Measurements from ENCODE around the genes ADAMTS20, ANO6 and SLC38A1.

DNA sequence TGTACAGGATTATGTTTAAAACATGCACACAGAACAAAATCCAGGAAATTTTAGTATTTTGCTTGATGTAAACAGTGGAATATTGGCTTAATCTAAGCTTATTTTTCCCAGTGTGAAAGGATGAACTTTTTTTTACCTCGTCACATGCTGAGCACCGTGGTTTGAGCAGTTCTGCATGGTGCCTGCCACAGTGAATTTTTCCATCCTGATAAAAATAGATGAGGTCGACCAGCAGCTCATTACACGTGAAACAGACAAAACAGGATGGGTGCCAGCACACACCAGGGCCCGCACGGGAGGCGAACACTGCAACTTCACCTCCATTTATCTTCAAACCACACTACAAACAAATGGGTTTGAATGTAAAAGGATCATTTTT is 121.1 kb downstream of the PRICKLE1 start:
- PRO-cap, 2 experiments, result no peak in any of the 2 experiments

GRCh38 chr12:42483312-42483877 is 106.2 kb downstream of the PRICKLE1 start:
- PRO-cap, 2 experiments, result peak in 1 of 2 experiments; most common plus-strand start chr12:42483728 (in 1); most common minus-strand start chr12:42483615 (in 1)

DNA sequence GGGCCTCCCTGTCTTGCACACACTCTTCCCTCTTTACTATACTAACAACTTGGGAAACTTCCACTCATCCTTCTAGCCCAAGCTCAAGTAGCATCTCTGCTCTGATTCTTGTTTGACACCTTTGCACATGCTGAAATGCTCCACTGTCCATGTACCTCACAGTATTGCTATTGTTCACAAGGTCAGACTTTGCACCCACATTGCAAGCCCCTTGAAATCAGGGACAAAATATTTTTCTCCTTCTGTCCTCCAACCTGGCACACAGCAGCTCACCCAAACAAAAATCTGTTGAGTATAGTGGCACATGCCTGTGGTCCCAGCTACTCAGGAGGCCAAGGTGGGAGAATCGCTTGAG is 39.7 kb downstream of the PRICKLE1 start:
- PRO-cap, 2 experiments, result no peak in any of the 2 experiments

DNA sequence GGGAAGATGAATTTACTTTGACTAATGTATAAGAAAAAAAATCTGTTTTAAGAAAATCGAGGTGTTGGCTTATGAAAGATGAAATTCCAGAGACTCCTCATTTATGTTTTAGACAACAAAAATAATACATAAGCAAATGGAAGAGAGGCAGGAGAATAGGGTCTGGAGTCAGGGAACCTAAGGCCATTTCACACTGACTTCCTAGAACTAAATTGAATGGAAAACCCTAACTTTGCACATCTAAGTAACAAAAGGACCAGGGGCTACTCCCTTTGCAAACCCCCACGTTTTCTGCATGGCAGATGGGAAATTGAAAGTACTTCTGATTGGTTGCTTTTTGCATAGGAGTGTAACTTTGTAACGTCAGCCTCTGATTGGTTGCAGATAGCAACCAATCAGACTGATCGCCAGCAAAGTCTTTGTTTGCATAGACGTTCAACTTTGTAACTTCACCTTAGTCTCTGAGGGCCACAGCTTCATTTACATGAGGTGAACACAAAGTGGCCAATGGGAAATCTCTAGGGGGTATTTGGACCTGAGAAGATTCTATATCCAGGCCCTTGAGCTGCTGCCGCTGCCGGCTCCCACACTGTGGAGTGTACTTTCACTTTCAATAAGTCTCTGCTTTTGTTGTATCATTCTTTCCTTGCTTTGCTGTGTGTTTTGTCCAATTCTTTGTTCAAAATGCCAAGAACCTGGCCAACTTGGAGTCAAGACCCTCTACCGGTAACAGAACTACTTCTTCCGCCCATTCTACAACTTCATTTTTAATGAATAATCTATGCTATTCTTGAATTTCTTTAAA is 102.4 kb upstream of the PRICKLE1 start:
- PRO-cap, 2 experiments, result no peak in any of the 2 experiments

GRCh38 chr12:42734443-42734780 is 144.9 kb upstream of the PRICKLE1 start:
- PRO-cap, 2 experiments, result no peak in any of the 2 experiments

DNA sequence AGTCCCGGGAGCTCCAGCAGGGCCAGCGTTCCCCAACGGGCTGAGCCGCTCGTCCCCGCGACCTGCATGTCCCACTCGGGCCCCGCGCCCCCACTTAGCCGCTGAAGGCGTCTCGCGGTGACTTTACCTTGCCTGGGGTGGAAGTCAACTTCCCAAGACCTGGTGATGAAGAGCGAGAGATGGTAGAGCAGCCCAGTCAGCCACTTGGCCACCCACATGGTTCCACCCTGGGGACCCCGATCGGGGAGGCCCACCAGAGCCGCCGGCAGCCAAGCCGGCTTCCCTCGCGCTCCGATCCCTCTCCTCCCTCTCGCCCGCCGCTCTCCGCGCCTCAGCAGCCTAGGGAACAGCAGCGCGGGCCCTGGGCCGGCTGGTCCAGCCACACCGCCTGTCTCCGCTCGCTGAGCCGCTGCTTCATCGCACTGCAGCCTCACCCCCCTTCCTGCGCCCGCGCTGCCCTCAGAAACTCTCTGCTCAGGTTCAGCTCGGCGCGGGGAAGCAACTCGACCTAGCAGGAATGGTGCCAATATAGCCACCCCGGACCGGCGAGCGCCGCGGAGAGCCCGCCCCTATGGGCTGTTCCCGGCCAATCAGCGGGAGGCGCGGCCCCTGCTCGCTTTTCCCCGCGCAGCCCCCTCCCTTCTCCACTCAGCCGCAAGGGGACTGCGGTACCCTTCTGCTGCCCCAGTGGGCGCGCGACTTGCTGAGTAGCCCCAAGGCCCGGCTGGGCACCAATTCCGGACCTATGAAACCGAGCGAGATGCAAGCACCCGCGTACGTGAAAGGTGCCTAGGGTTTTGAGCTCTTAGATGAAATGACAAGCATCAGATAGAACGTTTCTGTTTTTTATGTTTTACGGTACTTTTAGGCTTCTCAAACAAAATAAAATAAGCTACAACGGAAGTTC is at the start of gene ADAMTS20:
Gene ADAMTS20, minus strand, starts transcription at position 500 of the 907 bp plus-strand sequence.
- PRO-cap, 2 experiments, result no peak in any of the 2 experiments

- PRO-cap, 2 experiments, result peak in 1 of 2 experiments; most common minus-strand start chr12:43836777 (in 1)
These were observed 769 bp downstream of the TMEM117 start for GRCh38 chr12:43836684-43837015.

DNA sequence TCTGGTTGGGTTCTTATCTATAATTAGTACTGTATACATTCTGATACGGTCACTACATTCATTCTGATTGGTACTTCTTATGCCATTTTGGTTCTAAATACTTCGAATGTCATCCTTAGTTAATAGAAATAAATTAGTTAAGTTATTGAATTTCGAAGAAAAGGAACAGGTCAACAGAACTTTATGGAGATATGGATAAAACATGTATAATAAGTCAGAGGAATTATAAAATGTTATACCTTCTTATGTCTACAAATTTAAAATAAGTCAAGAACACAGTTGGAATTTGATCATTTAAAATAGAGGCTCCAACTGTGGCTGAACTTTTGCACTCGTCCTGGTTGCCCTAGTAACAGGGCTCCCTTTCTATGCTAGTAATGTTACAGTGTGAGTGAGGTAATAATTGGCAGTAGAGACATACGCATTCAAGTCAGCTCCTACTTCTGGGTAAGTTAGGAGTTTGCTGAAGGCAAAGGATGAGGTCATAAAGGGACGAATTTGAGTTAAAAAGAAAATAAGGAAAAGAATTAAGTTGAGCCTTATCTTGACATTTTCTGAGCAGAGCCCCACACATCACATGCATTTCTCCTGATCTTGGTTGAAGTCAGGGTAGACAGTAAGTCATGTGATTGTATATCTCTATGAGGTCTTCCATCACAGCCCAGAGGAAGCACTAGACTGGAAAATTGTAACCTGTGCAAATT is 129.0 kb downstream of the TMEM117 start:
- PRO-cap, 2 experiments, result no peak in any of the 2 experiments

GRCh38 chr12:44875368-44875920 is 671 bp downstream of the NELL2 start:
- PRO-cap, 2 experiments, result peak in 1 of 2 experiments; most common plus-strand start chr12:44875717 (in 1); most common minus-strand start chr12:44875616 (in 1)

GRCh38 chr12:44948498-44949162 is 72.5 kb upstream of the NELL2 start:
- PRO-cap, 2 experiments, result no peak in any of the 2 experiments

- PRO-cap, 2 experiments, result peak in 1 of 2 experiments; most common plus-strand start chr12:45215824 (in 1); most common minus-strand start chr12:45215407 (in 1)
These were observed at the start of gene ANO6 for GRCh38 chr12:45215234-45216376. Gene ANO6 (plus strand): TSS chr12:45216095.

DNA sequence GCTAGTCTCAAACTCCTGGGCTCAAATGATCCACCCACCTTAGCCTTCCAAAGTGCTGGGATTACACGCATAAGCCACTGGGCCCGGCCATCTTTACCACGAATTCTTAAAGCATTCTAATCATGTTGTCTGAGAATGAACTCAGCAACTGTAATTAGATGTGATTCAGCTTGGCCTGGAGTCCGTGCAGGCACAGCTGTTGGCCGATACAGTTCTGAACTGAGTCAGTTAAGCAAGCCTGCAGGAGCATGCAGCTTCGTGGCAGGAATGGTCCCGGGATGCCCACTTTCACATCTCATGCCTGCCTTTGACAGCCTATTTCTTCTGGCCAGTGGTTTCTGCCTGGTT is 194.0 kb downstream of the ANO6 start:
- PRO-cap, 2 experiments, result no peak in any of the 2 experiments

DNA sequence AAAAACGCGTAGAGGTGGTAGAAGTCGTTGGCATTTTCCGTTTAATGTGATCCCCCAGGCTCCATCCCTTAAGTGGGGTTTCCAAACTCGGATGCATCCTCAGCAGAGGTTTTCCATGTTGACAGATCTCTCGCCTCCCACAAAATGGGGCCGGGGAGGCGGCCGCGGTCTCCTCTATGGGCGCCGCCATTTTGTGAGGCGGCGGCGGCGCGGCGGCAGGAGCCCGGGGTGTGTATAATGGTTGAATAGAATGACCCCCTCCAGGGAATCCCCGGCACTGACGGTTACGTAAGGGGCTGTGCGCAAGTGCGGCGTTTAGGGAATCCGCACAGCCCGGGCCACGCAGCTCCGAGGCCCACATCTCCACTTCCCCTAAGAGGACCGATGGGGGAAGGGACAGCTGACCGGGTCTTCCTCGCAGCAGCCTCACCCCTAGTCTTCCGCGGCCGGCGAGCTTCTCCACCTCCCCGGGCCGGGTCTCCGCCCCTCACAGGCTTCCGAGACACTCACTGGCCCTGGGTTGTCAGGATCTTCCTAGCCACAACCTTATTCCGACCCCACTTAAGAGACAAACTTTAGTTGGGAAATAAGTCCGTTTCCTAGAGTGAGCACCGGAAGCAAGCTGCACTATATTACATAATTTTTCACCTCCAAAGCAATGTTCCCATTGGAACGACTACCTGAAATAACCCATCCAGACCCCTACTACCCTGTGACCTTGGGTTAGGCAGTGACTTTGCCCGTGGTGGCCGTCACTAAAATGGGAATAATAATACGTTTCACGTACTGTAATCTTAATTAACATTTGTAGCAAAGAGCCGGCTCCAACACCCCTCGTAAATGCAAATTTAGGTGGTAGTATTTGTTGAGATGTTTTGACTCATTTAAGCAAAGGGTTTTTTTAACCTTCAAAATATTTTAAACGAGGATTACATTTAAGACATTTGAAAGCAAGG is 1.9 kb upstream of the ARID2 start:
- PRO-cap, 2 experiments, result peak in 2 of 2 experiments; most common plus-strand start position 305 of the sequence (in 1); most common minus-strand start position 146 of the sequence (in 2)

DNA sequence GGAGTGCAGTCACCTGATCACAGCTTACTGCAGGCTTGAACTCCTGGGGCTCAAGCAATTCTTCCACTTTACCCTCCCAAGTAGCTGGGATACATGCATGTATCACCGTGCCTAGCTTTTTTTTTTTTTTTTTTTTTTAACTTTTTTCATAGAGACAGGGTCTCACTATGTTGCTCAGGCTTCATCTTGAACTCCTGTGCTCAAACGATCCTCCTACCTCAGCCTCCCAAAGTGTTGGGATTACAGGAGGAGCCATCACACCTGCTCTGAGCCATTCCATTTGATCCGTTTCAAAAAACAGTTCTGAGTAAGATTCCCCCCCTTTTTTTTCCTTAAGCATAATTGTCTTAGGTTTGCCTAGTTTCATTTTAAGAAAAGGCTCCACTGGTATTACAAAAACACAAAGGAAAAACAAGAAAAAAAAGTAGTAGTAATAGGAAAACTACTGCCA is 35.7 kb downstream of the SCAF11 start:
- PRO-cap, 2 experiments, result no peak in any of the 2 experiments

DNA sequence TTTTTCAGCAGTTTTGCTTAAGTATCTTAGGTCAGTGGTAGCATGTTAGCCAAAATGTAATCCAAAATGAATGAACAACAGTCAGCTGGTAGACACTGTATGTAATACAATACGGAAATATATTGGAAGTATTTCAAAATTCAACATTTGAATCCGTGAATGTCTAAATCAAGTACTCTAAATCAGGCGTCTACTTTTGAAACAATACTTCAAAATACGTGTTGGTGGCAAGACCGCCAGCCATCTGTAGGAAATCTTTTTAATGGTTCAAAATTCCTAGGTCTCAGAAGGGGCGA is 1.1 kb downstream of the SCAF11 start:
- PRO-cap, 2 experiments, result no peak in any of the 2 experiments

DNA sequence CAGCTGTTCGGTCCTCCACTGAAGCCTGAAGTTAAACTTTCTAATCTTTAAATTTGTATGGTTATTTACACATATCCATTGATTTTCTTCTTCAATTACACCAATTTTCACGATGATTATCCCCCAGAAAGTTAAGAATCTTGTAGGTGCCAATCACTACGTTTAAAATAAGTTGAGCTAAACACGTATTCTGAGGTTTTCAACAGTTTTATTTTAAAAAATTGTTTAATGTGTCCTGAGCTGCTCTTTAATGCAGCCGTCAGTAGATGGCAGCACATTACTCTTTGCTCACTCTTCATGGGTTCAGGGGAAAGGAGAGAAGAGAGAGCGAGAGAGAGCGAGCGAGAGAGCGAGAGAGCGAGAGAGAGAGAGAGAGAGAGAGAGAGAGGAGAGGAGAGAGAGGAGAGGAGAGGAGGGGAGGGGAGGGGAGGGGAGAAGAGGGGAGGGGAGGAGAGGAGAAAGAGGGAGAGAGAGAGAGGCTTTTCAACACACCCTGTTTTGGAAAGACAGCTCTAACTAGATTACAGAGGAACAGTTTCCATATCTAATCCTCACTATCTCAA is 134.7 kb upstream of the SCAF11 start:
- PRO-cap, 2 experiments, result no peak in any of the 2 experiments

GRCh38 chr12:46217923-46218433 is 50.9 kb downstream of the SLC38A1 start:
- PRO-cap, 2 experiments, result no peak in any of the 2 experiments

DNA sequence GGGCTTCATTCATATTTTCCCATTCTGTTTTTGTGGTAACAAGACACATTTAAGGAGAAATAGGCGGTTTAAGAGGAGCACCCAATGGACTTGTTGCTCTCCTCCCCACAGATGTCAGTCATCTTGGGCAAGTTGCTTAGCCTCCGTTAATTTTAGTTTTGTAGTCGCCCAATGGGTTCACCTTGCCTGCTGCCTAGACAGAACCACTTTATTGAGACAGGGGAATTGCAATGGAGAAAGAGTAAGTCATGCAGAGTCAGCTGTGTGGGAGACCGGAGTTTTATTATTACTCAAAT is 50.5 kb downstream of the SLC38A1 start:
- PRO-cap, 2 experiments, result no peak in any of the 2 experiments

GRCh38 chr12:46224275-46224772 is 44.5 kb downstream of the SLC38A1 start:
- PRO-cap, 2 experiments, result peak in 1 of 2 experiments; most common minus-strand start chr12:46224530 (in 1)

DNA sequence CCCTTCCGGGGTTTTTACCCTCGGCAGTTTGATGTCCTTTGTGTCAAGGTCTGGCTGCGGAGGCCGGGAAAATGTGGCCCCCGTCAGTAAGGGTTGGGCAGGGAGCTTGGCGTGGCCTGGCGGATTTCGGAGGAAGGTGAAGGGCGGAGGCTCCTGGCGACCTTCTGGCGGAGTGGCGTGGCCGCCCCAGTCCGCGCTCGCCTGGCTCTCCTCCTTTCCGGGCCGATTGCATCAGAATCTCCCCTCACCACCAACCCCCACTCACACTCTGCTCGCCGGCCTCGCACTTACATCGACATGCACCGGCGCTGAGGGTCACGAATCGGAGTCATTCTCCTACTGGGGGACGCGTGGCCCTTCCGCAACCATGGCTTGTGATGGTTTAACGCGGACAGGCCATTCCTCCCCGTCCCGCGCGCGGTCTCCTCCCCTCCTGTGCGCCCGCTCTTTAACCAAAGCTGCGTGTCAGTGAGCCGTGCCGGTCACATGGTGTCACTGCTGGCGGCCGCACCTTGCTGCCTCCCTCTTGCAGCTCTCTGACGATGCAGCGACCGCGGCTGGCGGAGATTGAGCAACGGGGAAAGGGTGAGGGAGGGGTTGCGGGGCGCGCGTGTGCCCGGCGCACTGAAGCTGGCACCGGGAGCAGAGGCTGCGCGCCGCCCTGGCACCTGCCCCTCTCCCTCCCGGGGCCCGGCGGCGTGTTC is at the start of gene SLC38A1:
Gene SLC38A1, minus strand, starts transcription at position 470 of the 704 bp plus-strand sequence.
- PRO-cap, 2 experiments, result peak in 1 of 2 experiments; most common plus-strand start position 622 of the sequence (in 1); most common minus-strand start position 424 of the sequence (in 1)

Data from cerebral cortex (tissue), 2 donors.